ENCODE data around the gene BSPRY.

- PRO-cap, result no peak
Observed at GRCh38 chr9:111891851-111892333, 4.7 kb upstream of the UGCG start.

DNA sequence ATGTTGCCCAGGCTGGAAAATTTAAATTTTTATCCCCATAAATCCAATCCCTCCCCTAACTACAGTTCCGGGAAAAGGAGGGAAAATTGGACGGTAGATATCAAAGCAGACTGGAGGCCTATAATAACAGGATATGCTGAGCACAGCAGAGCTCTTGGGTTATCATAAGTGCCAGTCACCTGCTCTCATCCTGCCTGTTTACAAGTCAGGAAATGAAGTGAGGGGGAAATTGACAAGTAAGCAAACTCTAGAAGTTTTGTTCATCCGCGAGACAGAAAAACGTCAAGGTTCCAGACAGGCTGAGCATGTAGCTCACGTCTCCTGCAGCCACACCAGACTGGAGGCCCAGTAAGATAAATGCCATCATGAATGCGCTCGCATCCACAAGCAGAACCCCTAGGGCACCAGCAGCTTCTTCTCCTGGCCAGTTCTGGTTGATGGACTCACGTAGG is 105.9 kb downstream of the UGCG start:
- PRO-cap, result no peak

DNA sequence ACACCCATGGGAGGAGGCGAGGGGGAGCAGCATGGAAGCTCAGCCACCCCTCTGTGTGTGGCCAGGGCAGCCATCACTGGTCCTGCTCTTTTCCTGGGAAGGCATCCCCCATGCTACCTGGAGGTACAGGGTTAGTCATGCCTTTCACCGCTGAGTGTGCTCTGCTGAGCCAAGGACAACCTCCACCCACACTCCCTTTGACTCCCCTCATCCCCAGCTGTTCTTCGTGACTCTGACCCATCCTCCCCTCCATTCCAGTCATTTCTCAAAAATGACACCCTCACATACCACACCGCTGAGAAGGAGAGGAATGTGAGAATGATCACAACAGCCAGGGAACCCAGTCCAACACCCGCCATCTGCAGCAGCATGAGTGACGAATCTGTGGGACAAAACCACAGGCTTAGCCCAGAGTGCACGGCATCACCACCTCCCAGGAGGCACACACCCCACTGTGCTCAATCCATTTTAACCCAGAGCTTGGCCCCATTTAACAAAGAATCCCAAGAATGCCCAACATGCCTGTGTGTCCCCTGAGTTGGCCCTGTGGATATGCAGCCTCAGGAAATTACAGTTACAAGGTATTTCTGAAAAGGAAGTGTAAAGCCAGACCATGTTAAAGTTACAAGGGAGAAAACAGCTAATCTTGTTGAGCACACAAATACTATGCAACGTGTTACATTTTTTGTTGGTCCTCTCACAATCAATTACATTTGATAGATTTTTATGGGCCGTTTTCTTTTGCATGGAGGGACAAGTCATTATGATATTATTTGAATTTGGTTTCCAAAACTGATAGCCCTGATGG is 133.3 kb downstream of the SUSD1 start:
- PRO-cap, result no peak

GRCh38 chr9:112169261-112169883 is 5.7 kb downstream of the SUSD1 start:
- PRO-cap, result bidirectional peak, plus-strand start at chr9:112169483, minus-strand start at chr9:112169356; unidirectional peak, minus-strand start at chr9:112169535

DNA sequence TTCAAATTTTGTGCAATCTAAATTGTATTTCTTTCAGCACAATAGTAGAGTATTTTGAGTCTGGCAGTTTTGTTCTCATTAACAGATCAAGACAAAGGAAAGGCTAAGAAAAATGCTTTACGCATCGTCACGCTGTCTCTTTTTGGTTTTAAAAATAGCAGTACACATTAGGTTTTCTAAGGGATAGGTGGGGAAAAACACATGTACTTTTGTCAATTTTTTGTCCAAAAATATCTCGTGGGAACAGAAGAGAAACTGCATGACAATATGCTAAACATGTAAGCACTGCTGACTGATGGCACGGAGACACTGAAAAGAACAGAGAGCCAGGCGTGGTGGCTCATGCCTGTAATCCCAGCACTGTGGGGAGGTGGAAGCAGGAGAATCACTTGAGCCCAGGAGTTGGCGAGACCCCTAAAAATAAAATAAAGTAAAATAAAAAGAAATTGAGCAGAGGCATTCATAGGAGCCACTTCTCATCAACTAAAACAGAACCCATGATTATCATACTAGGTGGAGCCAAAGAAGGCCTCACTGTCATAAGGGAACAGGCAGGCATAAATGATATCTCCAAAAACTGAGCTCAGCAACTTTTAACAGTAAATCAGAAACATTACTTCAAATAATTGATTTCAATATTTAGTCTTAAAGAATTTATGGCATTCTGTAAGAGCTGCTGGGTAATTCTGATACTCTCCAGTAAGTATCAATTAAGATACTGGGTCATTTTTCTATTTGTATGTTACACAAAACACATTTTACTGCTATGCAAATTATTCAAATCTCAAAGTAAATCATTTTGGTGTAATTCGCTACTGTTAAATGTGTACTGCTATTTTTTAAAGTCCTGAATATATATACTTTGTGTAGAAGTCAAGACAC is 45.1 kb upstream of the SUSD1 start:
- PRO-cap, result no peak

DNA sequence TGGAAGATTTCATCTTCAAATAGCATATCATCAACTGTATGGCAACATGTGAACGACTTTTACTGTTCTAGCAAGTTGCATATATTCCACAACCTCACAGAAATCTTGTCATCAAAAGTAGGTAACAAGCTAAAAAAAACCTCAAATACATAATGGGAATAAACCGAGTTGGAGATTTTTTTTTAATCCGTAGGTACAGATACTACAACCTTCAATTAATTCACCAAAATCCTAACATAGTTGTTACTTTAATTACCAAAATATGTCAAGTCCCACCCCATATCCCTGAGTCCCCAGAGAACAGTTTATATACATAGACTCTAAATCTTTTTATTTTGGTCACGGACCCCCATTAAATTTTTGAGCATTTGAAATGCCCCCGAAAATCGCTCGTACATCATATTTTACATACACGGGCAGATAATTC is 1.0 kb downstream of the PTBP3 start:
- PRO-cap, result no peak

- PRO-cap, result bidirectional peak, plus-strand start at chr9:112379649, minus-strand start at chr9:112379396
Observed at GRCh38 chr9:112379264-112379696, 628 bp upstream of the HSDL2 start.

DNA sequence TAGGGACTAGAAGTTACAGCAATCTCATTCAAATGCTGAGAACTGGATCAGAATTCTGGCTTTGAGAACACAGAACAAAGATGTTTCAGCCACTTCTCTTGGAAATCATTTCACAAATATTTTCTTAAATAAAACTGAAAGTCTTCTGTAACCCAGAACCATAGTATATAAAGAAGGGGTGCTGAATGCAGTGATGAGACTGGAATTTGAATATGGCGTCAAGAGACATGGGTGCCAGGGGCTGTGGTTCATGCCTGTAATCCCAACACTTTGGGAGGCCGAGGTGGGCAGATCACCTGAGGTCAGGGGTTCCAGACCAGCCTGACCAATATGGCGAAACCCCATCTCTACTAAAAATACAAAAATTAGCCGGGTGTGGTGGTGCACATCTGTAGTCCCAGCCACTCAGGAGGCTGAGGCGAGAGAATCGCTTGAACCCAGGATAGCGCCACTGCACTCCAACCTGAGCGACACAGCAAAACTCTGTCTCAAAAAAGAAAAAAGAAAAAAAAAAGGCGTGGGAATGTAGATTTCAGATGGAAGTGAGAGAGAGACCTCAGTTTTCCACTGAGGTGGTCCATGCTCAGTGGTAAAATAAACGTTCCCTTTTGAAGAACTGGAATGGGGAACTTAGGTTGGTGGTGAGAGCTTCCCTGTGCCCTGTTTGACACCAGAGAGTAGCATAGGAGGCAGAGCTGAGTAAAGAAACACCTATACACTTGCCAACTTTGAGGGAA is 110.9 kb downstream of the INIP start:
- PRO-cap, result no peak

- PRO-cap, result bidirectional peak, plus-strand start at chr9:112751699, minus-strand start at chr9:112751546; unidirectional peak, minus-strand start at chr9:112751782
Observed at GRCh38 chr9:112751261-112752099, 920 bp downstream of the SNX30 start.

DNA sequence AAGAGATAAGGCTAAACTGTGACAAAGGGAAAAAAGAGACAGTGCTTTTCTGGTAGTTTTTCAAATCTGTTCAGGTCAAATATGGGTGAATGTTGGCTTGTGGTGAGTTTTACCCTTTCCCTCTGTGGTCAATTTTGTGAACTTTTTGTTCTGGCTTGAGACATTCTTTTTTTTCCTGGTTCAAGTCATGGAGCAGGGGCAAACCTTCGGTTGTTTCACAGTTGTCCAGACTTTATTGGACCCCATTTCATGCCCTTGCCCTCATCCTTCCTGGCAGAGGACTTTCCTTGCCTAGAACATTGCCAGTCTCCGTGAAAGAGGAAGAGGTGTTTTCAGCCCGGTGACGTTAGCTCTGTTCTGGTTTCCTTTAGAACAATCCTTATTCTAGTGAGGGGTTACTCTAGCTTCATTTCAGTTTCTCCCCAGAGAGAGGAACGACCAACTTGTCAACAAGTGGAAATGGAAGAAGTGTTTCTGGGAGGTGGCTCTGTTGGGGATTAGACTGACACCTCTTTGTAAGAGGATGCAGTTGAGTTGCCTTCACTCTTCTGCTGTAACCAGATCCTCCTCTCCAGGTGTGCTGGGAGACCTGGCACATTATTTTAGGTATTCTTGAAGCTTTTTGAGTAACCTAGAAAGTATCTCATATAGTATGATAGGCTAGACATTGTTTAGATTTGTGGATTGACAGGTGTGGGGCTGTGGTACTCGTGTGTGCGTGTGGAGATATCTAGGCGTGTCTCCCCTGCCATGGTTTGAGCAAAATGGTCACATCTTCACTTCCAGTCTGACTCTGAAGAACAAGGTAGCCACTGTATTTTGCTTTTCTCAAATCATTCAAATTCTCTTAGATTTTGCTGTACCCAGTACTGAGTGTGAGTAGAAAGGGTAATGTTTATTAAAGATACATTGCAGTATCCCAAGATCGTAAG is 21.5 kb downstream of the SNX30 start:
- PRO-cap, result bidirectional peak, plus-strand start at position 421 of the sequence, minus-strand start at position 301 of the sequence

DNA sequence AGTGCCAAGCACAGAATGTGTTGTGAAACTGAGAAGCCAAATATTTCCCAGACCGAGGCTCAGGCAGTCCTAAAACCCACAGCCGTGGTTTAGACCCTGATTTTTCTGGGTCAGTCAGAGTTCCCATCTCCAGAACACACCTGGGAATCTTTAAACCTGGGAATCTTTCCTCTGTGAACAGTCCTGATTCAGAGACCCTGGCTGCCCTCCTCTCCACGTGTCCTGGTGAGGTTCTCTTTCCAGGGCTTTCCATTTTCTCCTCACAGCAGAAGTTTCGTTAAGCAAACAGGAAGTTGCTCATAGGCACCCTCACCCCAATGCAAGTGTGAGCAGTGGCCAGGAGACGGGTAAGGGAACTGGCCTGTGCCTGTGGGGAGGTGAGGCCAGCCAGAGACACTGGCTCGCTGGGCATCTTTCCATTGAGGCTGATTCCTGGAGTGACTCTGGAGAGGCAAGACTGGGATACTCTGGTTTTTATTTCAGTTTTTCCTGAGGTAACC is 28.6 kb downstream of the SLC46A2 start:
- PRO-cap, result bidirectional peak, plus-strand start at position 339 of the sequence, minus-strand start at position 224 of the sequence

DNA sequence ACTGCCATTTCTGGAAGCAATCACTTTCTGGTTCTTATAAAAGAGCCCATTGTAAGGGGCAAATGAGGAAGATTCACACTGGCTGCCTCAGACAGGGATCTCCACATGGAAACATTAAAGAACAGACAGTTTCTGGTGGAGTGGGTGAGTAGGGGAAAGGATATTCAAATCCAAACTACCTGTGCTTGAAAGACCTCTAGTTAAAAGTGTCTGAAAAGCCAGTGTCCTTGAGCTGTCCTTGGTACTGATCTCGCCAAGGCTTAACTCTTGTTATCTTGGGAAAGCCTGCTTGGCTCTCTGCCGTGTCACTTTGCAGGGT is 19.1 kb upstream of the SLC31A2 start:
- PRO-cap, result no peak

- PRO-cap, result no peak
Observed at GRCh38 chr9:113155754-113156427, 5.1 kb downstream of the SLC31A2 start.

DNA sequence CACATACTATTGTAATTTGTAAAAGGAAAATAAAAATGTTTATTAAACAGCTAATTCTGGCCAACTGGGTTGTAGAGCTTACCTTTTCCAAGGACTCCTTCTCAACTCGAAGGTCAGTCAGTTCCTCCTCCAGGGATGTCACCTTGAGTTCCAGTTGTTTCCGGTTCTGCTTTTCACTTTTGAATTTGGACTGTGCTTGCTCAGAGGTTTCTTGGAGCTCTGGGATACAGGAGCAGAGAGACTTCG is 25.6 kb downstream of the SLC31A2 start:
- PRO-cap, result no peak

GRCh38 chr9:113233009-113233742 is 11.8 kb downstream of the SLC31A1 start:
- PRO-cap, result no peak

GRCh38 chr9:113291690-113292337 is 11.4 kb downstream of the RNF183 start:
- PRO-cap, result no peak

GRCh38 chr9:113349292-113350078 is at the start of gene BSPRY:
Gene BSPRY (plus strand): TSS chr9:113349541.
- PRO-cap, result bidirectional peak, plus-strand start at chr9:113349541, minus-strand start at chr9:113349458; bidirectional peak, plus-strand start at chr9:113350149, minus-strand start at chr9:113349929

DNA sequence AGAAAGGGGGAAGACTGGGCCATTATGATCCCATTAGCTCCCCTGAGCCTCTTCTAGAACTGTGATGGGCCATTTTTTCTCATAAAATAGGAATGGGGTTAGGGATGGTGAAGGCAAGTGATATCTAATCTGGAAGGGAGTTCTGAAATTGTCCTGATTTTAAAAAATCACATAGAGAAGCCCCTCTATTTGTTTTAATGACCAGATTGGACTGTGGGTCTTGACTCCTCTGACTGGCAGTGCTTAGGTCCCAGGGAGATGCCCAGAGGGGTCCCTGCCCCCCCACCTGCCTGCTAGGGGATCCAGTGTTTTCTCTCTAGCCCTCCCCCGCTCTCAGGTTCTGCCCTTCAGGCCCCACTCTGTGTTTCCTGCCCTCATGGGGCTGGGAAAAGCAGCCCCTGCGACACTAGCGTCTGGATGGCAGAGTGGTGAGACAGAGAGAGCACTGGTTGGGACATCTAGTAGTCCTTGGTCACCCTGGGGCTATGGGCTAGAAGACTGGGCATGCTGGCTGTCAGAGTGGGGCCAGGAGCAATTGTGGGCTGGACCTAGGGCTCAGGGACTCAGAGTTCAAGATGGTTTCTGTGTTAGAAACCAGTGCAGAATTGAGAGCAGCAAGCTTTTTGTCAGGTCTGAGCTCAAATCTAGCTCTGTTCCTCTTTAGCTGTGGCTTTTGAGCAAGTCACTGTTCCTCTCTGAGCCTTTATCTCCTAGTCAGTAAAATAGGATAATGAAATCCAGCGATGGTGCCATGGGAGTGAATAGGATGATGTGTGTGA is 38.8 kb downstream of the RGS3 start:
- PRO-cap, result no peak

DNA sequence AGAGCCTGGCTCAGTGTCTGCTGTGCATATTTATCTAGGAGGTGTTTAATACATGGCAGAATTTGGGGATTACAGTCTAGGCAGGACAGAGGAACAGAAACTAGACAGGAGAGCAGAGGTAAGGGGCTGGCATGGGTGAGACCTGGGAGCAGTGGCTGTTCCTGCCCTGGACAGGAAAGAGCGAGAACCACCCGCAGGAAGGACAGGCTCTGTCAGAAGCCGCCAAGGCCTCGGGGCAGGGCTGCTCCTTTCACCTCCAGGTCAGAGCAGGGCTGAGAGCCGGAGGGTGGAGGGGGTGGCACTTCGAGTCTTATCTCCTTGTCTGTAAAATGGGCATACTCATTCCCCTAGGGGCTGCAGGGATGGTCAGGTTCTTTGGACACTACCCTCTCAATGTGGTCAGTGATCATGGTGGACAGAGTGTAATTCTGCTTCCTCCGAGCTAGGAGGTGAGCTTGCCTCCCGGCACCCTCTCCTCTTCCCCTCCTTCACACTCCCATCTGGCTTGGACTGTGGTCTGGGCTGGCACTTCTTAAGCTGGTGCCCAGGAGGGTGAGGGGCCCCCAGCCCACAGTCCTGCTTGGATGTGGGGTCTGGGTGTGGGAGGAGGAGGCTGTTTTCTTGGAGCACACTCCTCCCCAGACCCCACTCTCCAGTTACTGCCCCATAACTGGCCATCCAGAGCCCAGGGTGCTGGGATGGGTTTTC is 39.6 kb downstream of the RGS3 start:
- PRO-cap, result no peak

DNA sequence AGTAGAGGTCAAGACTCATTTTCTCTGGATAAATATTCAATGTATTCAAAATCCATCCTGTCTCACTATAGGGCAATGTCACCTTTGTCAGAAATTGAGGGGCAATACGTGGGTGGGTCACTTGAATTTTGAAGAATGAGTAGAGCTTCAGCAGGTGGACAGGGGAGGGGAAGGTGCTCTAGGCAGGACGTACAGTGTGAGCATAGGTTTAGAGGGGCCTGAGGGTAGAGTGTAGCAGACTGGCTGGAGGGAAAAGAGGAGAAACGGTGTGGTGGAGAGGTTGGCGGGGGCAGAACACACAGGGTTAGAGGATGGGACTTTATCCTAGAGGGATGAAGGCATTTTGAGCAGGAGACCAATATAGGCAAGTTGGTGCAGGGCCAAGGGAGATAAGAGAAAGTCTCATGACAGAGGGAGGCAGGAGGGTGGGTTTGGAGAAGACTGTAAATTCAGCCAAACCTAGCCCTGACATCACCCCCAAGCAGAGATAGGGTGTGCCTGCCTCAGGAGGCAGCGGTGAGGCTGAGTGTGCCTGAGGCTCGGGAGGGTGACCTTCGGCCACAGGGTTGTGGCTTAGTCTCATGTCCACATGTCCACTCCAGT is 108.5 kb downstream of the RGS3 start:
- PRO-cap, result no peak